Right cardiac atrium (tissue), 1 donor: ENCODE results near the genes CITED4 and SCMH1.

DNA sequence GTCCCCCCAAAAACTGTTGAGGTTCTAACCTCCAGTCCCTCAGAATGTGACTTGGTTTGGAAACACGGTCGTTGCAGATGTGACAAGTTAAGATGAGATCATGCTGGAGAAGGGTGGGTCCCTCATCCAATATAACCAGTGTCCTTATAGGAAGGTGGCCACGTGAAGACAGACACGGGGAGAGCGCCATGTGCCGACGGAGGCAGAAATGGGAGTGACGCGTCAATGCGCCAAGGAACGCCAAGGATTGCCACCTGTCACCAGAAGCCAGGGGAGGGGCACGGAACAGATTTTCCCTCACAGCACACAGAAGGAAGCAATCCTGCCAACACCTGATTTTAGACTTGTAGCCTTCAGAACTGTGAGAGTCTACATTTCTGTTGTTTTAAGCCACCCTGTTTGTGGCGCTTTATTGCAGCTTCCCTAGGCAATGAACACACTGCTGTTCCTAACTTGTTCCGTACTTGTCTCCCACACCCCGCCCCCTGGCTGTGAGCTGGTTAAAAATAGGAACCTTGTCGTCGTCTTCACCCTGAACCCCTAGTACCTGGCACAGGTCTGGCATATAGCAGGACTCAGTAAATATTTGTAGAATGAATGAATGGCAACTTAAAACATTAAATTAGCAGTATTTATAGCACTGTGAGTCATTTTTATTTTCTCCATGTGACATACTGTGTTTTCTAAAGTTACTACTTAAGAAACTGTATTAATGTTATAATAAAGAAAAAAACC lies 14.2 kb downstream of the RIMS3 start:
- PRO-cap, result no peak

GRCh38 chr1:40662572-40663026 lies 2.9 kb downstream of the RIMS3 start:
- PRO-cap, result no peak

GRCh38 chr1:40711316-40712381 lies 20.1 kb downstream of the NFYC start:
- PRO-cap, result no peak

- PRO-cap, result no peak
Observed at GRCh38 chr1:40797219-40798134, 13.9 kb downstream of the KCNQ4 start.

DNA sequence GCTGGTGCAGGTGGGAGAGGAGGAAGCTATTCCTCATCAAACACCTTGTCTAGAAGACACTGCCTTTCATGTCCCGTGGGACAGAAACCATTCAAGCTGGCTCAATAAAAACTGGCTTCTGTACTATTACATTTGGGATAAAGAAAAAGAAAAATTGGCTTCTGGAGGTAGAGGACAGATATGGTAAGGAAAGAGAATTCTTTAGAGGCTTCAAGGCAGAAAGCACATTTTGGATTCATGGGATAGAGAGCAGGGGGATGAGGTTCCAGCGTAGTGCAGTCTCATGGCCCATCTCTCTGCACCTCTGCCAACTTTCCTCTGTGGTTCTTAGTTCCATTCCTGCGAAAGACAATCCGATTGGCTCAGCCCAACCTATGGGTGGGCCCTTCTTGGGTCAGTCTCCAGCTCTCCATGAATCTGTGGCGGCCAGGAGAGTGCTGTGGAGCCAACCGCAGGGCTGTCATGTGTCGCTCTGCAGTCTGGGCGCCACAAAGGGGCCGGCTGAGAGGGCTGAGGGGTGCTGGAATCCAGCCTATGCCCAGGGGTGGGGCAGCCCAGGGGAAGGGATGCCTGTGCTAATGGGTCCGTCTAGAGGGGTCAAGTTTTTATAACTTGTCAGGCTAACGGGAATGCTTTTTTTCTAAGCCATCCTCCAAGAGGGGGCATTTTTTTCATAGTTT lies 23.1 kb downstream of the KCNQ4 start:
- PRO-cap, result no peak

GRCh38 chr1:40818111-40818433 lies 34.5 kb downstream of the KCNQ4 start:
- PRO-cap, result no peak

DNA sequence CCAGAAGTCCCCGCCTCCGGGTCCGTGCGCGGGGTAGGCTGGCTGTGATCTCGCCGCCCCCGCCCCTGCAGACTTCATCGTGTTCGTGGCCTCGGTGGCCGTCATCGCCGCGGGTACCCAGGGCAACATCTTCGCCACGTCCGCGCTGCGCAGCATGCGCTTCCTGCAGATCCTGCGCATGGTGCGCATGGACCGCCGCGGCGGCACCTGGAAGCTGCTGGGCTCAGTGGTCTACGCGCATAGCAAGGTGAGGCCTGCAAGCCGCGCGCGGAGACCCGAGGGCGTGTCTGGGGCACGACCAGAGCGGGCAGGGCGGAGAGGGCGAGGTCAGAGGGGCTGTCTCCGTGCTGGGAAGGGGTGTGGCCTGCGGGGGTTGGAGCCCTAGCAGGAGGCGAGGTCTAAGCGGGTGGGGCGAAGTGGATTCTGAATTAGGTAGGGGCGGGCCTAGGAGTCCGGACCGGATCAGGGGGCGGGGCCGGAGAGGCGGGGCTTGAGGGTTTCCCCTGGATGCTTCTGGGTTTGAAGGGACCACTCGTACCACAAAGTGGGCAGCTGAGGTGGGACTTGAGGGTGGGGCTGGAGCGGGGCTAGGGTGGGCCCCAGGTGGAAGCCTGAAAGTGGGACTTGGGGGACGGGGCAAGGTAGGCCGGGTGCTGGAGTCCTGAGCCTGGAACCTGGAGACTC lies 35.0 kb downstream of the KCNQ4 start:
- PRO-cap, result no peak

- PRO-cap, result no peak
Observed at GRCh38 chr1:40859604-40860056, 2.5 kb downstream of the CITED4 start.

- PRO-cap, result bidirectional peak, plus-strand start at chr1:40862571, minus-strand start at chr1:40862363
Observed at GRCh38 chr1:40861979-40862852, at the start of gene CITED4. Gene CITED4, minus strand, starts transcription at chr1:40862363.

GRCh38 chr1:40922782-40923308 lies 56.7 kb upstream of the CTPS1 start:
- PRO-cap, result no peak

DNA sequence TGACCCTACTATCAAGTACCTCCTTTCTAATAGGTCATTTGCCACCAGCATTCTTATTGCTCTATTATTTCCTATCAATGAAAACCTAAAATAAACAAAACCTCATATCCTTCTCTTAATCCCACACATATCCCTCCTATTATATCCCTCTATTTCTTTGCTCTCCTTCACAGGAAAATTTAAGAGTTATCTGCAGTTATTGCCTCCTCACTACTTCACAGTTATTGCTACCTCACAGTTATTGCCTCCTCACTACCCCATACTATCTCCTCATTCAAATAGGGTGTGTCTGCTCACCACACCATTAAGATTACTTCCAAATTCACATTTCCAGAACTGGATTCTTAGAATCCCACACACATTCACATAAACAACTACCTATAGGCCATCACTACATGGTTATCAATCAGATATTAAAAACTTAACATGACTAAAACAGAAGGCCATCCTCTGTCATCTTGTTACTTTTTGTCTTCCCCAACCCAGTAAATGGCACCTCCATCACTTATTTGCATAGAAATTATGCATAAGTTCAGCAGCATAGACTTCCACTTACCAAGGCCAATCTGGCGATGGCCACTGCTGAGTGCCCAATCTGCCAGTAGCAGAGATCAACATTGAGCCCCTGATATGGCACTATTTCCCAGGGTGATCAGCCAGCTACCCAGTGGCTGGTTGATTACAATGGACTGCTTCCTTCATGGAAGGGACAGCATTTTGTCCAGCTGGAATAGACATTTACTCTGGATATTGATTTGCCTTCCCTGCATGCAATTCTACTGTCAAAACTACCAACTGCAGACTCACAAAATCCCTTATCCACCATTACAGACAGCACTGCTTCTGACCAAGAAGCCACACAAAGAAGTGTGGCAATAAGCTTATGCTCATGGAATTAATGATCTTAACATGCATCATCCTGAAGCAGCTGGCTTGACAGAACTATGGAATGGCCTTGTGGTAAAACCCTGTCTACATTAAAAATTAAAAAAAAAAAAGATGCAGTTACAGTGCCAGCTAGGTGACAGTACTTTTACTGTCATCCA lies 71.2 kb downstream of the SCMH1 start:
- PRO-cap, result no peak

GRCh38 chr1:41239930-41240618 lies 2.0 kb downstream of the SCMH1 start:
- PRO-cap, result no peak

- PRO-cap, result bidirectional peak, plus-strand start at chr1:41242168, minus-strand start at chr1:41242121; bidirectional peak, plus-strand start at chr1:41242385, minus-strand start at chr1:41242210
Observed at GRCh38 chr1:41241958-41242909, at the start of gene SCMH1. Gene SCMH1, minus strand, starts transcription at chr1:41242306.

DNA sequence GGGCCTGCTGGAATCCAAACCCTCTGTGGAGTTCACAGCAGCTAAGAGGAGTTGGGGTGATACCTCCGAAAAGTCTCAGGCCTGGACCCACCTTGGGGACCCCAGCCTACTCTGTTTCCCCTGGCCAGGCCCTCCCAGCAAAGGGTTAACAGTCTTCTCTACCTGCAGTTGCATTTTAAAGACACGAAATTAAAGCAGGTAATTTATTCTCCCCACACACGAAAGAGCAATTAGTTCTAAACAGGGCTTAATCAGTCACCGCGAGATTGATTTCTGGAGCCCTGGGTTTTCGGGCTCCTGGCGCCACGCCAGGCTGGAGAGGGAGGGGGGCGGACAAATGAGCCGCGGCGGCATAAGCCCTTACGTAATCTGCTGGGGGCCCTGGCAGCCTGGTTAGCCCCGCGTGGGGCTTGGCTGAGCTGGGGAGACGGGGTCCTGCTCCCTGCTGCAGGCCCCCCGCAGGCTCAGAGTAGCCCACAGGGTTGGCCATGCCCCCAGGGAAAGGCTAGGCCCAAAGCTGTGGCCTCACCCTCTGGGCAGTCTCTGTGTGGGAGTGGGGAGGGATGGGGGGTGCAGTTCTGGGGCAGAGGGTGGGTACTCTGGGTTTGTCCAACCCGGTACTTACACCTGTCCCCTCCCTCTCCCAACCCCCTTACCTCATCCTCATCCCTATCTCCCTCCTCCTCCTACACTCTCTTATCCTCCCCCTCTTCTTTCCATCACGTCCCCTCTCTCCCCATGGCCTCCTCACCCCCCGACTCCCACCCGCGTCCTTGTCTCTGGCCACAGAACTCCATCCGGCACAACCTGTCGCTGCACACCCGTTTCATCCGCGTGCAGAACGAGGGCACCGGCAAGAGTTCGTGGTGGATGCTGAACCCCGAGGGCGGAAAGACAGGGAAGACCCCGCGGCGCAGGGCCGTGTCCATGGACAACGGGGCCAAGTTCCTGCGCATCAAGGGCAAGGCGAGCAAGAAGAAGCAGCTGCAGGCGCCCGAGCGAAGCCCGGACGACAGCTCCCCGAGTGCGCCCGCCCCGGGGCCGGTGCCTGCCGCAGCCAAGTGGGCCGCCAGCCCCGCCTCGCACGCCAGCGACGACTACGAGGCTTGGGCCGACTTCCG lies 103.3 kb downstream of the EDN2 start:
- PRO-cap, result unidirectional peak, plus-strand start at position 392 of the sequence

DNA sequence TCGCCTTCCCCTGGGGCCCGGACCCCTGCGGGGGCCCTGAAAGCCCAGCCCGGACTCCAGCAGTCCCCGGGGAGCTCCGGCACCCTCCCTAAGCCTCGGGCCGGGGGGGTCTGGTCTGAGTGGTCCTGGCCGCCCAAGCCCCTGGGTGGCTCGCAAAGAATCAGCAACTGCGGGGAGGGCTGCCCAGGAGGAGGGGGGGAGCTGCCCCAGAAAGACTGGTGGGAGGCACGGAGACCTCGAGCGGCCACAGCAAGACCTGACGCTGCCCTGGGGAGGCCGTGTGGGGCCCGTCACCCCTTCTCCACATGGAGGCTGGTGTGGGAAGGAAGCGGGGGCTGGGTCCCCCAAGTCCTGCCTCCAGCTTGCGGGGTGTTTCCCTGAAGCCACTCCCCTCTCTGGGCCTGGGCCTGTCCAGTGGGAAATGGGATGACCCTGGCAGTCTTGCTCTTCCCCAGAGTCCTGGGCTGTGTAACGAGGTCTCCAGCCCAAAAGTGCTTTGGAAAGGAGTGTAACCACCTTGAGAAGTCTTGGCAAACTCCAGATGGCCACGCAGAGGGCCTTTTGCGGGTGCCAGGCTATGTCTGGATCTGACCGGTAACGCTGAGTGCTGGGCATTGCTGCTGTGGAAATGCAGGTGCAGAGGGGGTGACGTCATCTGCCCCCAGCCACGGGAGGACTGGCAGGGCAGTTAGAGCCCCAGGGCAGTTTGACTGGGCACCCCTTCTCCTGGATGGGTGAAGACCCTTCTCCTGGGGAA lies 12.2 kb upstream of the EDN2 start:
- PRO-cap, result unidirectional peak, minus-strand start at position 319 of the sequence

GRCh38 chr1:41631728-41631927 lies 147.1 kb upstream of the EDN2 start:
- PRO-cap, result no peak

- PRO-cap, result no peak
Observed at GRCh38 chr1:41681208-41681709, 196.8 kb upstream of the EDN2 start.

DNA sequence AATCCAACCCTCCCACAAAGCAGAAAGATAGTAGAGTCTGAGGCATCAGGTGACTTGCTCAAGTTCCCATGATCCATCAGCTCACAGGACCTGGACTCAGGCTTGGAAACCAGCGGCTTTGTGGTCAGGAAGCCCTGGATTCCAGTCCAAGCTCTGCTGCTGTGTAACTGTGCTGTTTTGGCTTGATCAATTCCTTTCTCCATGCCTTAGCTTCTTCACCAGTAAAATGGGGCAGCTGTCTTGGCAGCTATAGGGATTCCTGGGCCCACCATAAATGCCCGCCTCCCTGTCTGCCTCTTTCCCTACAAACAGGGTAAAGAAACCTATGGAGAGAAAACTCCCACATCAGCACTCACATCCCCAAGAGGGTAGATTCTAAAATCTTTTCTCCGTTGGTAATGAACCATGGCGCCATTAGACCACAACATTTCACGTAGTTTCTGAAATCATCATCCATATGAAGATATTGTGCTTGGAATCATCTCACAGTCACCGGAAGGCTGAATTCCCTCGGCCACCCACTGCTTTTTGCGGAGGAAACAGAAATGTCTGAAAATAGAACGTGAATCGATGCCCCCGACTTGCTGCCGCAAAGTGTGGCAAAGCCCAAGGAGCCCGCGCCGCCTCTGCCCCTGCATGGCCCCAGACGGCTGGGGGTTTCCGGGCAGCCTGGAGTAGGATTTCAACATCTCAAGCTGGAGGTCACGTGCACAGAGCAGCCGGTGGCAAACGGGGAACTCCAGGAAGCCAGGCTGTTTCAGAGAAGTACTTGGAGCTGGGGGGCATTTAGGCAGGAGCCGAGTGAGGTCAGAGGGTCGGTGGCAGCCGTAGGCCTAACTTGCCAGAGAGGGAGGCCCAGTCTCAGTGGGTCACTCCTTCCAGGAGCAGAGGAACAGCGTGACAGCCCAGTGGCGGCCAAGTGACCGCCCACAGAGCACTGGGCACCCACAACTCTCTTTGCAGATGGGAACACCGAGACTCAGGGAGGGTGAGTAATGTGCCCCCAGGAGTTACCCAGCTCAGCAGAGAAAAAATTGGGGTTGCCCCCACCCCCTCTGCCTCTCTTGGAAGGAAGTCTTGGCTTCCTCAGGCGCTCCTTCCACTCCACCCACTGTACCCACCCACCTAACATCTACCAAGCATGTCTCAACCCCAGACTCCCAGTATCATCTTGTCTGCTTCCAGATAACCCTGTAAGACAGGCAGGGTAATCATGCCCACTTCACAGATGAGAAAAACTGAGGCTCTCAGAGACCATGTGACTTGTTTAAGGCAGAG lies 179.7 kb downstream of the HIVEP3 start:
- PRO-cap, result bidirectional peak, plus-strand start at position 810 of the sequence, minus-strand start at position 628 of the sequence

DNA sequence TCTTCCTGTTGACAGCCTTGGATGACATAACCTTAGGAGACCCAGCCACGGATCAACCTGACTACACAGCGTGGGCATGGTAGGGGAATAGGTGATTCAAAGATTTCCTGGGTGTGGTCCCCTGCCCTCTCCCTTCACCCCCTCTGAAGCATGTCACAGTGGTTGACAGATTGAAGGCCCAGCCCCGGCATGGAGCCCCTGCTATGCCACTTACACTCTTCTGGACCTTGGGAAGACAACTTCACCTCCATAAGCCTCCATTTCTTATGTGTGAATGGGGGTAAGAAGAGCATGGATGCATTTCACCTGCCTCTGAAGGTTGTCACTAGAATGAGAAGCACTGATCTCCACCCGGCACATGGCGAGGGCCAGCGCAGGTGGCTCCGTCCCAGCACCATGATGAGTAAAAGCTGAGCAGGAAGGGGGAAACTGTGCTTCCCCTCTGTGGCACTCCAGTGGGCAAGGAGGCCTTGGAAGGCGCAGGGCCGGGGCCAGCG lies 112.4 kb downstream of the HIVEP3 start:
- PRO-cap, result no peak

GRCh38 chr1:41882006-41882493 lies 36.7 kb downstream of the HIVEP3 start:
- PRO-cap, result no peak